ENCODE data around the gene TWSG1.

- PRO-cap = no peak
Measured at GRCh38 chr18:7818905-7819593, 251.9 kb downstream of the PTPRM start.

DNA sequence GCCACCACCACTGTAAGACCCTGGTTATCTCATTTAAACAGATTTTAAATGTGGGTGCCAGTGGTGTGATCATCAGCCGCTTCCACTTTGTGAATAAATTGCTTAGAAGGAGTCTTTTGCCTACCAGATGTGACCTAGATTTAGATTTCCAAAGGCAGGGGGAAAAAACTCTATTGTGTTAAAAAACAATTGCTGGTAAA is 466.4 kb upstream of the RAB12 start:
- PRO-cap = no peak

DNA sequence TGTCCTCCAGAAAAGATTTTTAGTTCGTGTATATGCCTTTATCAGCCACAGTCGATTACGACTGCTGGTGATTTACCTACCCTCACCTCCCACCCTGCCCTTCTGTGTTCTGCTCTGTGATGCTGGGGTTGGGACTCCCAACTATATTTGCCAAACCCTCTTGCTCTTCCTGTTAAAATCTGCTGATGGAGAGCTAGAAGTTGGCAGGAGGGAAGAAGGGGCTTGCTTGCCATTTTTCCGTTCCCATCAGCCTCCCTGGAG is 30.7 kb downstream of the RAB12 start:
- PRO-cap = no peak

DNA sequence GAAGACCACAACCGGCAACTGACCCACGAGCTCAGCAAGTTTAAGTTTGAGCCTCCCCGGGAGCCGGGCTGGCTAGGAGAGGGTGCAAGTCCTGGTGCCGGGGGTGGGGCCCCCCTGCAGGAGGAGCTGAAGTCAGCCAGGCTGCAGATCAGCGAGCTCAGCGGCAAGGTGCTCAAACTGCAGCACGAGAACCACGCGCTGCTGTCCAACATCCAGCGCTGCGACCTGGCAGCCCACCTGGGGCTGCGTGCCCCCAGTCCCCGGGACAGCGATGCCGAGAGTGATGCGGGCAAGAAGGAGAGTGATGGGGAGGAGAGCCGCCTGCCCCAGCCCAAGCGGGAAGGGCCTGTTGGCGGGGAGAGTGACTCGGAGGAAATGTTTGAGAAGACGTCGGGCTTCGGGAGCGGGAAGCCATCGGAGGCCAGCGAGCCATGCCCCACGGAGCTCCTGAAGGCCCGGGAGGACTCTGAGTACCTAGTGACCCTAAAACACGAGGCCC is 78.7 kb downstream of the MTCL1 start:
- PRO-cap = no peak

DNA sequence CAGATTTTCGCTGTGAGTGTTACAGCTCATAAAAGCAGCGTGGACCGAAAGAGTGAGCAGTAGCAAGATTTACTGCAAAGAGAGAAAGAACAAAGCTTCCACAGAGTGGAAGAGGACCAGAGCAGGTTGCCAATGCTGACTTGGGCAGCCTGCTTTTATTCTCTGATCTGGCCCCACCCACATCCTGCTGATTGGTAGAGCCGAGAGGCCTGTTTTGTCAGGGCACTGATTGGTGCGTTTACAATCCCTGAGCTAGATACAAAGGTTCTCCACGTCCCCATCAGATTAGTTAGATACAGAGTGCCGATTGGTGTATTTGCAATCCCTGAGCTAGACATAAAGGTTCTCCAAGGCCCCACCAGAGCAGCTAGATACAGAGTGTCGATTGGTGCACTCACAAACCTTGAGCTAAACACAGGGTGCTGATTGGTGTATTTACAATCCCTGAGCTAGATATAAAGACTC is 167.6 kb upstream of the NDUFV2 start:
- PRO-cap = no peak

DNA sequence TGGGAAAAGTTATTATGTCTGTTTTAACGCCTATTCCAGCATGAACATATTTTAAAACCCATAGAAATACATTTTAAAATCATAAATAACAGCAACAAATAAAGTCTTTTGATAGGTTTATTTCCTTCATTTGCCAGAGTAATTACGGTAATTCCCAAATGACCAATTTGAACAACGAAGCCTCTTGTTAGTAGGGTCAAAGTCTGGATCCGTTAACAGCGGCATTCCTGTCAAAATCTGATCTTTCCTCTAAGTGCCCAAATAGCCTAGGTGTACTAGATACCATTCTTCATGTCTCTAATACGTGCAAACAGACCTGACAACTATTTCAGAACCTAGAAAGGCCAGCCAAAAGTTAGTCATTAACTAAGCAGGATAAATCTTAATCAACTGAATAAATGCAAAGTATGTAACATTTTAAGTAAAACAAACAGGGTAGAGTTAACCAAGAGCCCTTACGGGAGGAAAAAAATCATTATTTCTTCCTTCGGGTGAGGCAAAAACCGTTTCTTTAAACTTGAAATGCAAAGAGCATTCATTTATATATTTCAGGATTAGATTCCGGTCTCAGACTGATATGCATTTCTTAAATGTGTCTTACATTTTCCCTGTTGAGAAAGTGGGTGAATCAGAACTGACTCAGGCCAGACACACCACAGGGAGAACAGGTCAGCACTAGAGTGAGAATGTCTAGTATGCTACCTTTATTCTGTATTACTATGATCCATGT is 141.7 kb upstream of the NDUFV2 start:
- PRO-cap = no peak

DNA sequence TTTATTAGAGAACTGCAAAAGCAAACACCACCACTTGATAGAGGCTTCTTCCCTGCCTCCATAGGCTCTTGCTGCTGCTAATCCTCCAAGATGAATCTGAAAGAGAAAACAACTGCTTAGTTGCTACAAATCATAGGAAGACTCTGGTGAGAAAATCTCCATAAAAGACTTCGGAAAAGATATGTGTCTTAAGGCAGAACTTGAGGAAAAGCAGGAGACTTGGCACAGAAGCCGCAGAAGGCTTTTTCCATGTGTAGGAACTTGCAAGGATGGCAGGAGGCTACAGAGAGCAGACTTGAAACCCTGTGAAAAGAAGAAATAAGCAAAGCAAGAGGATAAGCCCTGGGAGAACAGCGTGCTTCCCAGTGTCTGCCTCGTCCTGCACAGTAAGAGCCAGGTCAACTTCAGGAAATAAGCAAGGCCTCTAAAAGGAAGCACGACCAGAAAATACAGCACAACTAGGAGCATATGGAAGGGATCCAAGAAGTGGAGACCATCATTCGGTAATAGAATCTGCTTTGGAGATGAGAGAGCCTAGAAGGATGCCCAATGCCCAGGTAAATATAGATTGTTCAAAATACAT is 128.2 kb upstream of the NDUFV2 start:
- PRO-cap = no peak

DNA sequence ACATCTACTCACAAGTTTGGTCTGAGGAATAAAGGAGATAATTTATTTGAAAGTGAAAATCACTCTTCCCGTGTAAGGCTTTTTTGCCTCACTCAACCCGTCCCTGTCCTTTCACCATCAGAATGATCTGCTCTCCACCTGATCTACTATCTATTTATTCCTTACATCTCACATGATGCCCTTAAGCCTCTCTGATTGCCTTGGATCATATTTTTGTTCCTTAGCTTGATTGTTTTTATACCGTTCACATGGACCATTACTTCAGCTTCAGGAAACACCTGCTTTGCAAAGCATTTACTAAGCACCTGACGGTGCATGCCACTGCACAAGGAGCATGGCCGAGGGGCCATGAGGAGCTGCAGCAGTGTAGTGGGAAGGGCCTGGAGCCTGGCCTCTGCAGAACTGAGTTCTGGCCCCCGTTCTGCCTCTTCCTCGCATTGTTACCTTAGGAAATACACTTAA is 124.2 kb upstream of the NDUFV2 start:
- PRO-cap = no peak

DNA sequence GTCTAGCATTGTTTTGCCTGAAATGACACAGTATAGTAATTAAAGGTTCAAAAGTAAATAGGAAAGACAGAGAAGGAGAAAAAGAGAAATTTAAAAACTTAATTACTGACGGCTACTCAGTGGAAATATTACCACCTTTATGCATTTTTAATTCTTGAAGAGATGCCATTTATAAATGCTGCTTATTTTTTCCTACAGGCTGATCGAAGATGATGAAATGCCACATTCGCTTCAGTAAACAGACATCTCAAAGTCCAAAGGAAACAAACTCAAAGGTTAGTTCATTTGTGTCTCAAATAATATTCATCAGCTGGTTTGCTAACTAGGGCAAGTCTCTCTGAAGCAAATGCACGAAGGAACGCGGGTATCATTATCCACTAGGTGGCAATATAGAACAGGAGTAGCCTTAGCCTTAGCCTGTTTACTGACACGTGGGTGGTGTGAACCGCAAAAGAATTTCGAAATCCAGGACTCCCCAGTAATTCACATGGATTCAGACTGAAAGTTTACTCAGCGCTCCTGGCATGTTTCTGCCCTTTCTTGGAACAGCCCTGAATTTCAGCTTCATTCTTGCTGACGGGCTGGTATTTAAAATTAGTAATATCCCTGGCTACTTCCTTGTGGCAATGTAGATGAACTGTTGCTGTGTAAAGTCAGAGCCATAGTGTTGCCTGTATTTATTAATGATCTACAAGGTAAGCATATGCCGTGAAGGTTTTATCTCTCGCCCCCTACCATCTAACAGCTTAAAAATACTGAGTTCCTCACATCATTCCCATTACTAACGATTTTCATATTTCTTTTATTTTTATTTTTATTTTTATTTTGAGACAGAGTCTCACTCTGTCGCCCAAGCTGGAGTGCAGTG is 28.9 kb upstream of the NDUFV2 start:
- PRO-cap = no peak

DNA sequence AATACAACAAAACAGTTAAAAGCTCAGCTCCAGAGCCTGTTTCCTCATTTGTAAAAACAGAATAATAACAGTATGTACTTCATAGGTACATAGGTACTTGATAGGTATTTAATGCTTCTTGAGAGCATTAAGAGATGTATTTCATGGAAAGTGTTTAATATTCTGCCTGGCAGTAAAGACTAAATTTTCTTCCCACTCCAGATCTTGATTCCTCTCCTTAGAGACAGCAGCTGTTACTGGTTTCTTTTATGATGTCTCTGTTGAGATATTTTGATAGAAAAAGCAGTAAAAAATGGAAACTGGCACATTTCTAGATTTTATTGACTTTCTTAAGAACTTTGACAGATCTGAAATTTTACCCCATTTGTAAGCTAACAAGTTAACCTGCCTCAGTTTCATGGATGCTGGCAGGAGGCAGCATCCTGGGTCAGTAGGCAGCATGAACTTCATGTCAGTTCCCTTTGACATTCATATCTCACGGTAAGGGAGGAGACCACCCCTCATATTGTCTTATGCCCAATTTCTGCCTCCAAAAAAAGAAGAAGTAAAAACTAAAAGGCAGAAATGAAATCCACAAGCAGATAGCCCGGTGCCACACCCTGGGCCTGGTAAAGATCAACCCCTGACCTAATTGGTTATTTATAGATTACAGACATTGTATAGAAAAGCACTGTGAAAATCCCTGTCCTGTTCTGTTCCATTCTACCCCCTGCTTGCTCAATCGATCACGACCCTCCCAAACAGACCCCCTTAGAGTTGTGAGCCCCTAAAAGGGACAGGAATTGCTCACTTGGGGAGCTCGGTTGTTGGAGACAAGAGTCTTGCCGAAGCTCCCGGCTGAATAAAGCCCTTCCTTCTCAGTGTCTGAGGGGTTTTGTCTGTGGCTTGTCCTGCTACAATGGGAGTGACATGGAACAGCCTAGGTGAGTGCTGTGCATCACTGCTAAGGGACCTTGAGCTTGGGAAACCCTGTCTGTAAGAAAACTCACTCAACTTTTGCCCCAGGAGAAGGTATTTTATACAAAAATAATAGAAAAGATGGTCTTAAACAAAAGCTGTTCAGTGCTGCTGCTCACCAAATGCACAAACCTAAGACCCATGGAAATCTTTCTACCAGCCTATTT is 10.9 kb downstream of the NDUFV2 start:
- PRO-cap = no peak

GRCh38 chr18:9117165-9117741 is 14.8 kb downstream of the NDUFV2 start:
- PRO-cap = no peak

DNA sequence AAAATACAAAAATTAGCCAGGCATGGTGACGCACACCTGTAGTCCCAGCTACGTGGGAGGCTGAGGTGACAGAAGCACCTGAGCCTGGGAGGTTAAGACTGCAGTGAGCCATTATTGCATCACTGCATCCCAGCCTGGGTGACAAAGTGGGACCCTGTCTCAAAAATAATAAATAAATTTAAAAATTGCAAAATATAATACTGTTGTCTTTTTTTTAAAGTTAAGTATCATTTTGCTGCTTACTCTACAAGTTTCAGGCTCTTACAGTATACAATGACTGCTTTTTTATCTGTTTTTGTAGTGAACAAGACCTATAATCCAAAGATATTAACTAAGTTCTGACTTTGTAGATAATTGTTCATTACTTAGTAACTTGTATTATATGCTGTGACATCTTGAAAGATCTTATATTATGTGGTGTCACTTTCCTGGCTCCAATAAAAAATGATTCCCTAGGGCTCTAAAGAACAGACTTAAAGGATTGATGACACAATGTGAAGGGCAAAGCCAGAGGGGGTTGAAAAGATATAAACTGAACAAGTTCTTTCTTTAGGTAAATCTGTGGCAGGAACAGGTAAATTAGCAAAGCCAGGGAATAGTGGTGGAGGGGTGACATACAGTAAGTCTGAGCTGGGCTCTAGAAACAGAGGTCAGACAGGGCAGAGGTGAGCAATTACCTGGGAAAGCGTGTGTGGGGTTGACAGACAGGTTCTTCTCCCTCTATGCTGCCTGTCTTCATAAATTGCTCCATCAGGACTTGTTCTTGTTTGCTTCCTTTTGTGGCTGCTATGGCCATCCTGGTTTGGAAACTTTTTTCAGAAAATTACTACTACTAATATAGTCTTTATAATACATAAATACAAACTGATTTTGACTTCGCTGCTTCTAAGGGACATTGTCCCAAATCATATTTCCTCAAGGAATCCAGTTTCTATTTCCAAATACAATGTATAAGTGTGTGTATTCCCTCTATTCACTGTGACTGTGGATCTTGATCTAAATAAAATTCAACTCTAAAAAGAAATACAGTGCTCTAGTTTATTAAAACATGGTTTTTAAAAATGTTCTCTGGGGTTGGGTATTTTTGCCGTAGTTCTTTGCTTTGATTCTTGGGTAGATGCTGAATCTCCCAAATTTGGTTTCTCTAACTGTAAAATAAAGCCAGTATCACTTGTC is 3.5 kb upstream of the ANKRD12 start:
- PRO-cap = no peak

GRCh38 chr18:9153851-9155120 is 17.7 kb downstream of the ANKRD12 start:
- PRO-cap = no peak

- PRO-cap = bidirectional peak, plus-strand start at chr18:9334733, minus-strand start at chr18:9334433; unidirectional peak, plus-strand start at chr18:9334773
Measured at GRCh38 chr18:9334321-9335432, at the start of gene TWSG1. Gene TWSG1 (plus strand): TSS chr18:9334773.

DNA sequence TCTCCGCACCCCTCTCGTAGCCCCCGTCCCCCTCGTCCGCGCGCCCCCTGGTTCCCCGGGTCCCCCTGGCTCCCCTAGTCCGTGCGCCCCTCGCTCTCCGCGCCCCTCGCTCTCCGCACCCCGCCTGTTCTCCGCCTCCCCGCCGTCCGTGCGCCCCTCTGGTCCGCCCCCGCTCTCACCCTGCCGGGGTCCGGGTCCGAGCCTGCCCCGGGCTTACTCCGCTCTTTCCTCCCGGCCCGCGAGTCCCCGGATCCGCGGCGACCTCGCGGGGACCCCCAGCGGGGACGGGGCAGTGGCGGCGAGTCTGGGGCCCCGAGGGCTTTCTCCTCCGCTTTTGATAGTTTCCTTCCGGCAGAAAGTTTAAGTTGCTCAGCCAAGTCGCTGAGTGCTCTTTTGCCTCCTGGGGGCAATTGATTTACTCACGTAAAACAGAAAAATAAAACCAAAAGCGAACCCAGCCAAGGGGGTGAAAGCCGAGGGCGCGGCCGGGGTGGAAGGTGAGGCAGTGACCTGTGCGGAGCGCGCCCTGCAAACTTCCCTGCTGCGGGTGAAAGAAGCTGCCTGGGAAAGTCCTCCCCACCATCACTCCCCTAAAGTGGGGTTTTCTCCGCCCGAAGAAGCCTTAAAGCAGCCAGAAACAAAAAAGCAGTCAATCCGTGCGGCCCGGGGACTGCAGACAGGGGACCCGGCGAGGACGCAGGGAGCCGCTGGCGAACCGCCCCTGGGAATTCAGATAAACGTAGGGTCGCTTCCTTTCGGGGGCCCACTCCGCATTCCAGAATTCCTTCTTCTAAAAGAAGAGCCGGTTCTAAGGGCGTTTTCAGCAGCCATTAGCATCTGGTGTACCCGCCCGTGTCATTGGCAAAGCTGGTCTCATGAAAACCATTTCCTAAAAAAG is 692 bp downstream of the RAB31 start:
- PRO-cap = no peak

GRCh38 chr18:9710218-9710702 is 2.2 kb downstream of the RAB31 start:
- PRO-cap = no peak

DNA sequence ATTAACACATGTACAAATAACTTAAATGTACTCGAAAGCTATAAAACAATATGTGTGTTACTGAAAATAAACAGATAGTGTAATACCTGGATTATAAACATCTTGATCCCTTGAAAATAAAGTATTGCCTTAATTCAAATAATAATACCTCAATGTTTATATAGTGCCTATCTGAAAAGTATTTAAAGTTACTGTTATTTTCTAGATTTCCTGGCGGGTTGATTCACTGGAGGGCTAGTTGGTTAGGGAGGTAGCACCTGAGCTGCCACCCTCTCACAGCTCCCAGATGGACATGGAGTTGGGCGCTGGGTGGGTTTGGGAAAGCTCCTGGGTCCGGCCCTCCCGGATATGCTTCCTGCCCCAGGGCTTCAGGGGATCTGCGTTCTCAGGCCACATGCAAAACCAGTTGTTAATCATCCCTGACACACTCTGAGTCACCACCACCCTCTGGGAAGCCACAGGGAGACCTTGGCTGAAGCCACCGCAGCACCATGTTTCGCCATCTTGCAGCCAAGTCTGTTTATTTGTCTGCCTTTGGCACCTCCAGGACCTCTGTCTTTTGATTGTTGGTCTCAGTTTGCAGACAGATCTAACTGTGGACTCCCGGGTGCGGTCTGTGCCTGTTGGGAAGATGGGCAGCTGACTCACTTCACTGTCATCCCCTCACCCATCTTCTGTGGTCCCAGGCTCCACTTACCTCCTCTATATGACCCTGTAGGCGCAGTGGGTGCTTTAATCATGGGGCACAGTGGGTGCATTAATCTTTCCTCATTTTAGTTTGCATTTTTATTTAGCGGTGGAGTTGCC is 35.4 kb downstream of the RAB31 start:
- PRO-cap = no peak

- PRO-cap = no peak
Measured at GRCh38 chr18:9755503-9756075, 47.5 kb downstream of the RAB31 start.

DNA sequence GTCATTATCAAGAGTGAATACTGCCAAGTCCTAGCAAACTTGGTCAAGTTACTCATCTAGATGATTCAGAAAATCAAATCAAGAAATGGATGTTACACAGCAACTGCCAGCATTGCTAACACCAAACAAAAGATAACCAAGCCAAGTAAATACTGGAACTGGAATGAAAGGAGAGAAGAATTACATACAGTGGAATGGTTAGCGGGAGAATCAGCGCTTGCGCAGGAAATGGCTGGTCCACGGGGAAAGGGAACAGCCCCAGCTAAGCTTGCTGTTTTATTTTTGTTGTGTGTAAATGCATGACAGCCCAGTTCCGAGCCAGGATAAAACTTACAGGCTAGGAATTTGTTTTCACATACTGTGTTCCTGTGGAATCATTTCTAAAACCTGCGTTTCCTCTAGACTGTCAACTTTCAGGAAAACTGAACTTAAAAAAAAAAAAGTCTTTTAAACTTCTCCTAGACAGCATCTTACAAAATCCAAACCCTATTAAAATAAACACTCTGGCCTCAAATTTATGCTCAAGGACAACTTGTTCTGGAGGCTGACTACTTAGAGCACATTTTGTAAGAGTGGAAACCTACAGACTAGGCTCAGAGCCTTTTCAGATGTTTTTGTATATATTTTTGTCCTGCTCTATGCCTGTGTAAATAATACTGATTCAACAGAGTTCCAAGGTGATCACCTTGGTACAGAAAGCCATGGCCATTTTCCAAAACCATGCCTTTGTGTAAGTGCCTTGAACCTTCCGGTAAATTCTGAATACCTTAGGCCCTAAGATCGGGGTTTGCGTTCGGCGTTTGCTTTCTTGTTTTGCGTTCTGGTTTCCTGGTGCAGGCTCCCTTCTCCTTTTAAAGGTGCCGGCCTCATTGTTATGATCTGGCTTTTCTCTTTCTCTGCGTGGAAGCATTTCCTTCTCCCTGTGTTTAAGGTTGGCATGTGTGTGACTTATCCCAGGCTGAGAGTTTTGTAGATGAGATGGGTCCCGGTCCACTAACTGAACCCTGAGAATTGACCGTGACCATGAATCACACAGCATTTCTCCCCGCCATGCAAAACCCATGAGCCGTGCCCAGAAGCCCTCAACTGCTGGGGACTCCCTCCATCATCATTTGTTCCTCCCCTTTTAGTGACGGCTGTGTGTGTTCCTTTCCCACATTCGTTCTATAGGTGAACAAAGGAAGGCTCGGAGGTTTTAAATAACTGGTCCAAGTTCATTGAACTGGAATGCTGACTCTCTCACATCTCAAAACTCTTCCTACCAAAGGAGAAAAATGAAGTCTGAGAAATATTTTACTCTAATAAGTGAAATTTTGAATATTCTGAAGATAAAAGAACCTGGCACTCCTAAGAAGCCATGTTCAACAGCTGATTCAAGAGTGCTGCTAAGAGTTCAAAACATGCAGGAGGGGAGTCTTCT is 30.4 kb upstream of the TXNDC2 start:
- PRO-cap = no peak

GRCh38 chr18:9931558-9932139 is 17.8 kb downstream of the VAPA start:
- PRO-cap = no peak

All from mesothelial cell of epicardium (in vitro differentiated cells).